Parietal lobe (tissue), 2 donors: ENCODE measurements around the gene C1orf94.

DNA sequence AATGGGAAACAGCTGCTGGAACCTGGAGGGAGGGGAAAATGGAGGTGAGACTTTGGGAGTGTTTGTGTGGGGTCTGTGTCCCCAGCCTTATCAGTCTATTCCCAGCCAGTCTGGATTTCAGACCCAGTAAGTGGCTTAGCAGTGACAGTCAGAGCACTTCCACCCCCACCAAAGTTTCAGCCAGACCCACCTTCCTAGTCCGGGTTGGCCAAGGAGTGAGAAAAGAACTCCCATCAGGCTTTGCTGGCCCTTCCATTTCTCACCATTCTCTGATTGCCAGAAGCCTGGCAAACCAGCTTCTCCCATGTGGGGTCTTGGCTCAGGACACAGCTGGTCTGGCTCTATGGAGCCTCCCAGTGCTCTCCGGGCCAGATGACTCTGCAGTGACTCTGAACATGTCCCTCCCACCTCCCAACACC, 15.9 kb downstream of the TSSK3 start:
- RAMPAGE, long total RNA, result no peak

- RAMPAGE, long total RNA, result no peak
These were observed 13.2 kb upstream of the SYNC start for GRCh38 chr1:32715629-32716229.

- RAMPAGE, long total RNA, result no peak
These were observed 7.9 kb upstream of the KIAA1522 start for GRCh38 chr1:32733526-32734294.

DNA sequence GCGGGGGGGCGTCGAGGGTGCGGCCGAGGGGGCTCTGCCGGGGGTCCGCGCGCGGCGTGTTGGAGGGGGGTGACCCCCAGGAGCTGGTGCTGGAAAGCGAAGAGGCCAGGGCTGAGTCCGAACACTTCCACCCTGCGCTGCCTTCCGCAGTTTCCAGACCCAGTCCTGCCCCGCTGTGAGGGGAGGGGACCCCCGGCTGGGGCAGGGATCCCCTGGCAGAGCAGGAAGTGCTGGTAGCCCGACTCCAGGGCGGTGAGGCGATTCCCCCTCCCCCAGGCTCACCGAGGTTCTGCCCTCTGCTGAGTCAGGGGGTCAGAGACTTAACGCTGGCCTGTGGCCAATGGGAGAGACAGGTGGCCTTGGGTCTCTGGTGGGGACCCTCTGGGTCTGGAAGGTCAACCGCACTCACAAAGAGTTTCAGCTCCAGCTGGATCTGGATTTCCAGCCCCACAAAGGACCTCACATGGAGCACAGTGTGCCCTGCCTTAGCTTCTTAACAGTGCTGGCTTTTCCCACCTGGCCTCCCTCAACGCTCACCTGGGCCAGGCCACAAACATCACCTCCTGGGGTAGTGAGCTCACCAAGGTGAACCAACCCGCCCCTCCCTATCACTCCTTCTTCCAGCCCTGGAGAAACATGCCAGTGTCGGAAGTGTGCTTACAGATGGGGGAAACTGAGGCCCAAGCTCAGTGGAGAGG, 736 bp downstream of the KIAA1522 start:
- RAMPAGE, long total RNA, result no peak

GRCh38 chr1:32772703-32773301, 31.2 kb downstream of the KIAA1522 start:
- RAMPAGE, long total RNA, result no peak

GRCh38 chr1:33007019-33008114, 29.3 kb downstream of the AK2 start:
- RAMPAGE, long total RNA, result no peak

DNA sequence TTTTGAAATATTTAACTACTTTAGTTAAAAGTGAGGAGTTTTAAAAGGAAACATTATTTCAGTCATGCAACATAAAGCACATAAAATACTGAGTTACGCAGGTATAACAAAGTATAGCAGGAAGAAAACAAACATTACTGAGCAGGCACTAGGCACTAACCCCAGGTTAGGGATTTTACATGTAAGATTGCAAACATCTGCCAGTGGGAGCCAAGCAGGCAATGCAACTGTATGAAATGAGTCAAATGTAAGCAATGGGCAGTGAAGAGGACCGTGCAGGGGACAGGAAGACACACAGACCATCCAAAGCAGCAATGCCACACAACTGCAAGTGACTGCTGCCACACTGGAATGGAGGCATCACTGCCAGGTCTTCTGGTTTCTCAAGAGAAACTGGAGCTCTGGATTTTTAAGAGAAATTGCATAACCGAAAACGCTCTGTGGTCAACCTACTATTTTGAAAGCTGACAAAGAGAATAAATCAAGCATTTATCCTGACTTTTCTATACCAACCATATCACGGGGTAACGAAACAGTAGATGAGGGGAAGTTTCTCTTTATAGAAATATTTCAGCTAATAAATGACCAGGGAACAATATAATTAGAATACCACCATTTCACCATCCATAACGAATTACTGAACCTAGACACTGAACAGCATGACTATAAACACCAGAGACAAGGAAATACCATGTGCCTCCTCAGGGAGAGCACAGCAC, 4.6 kb downstream of the AK2 start:
- RAMPAGE, long total RNA, result no peak

GRCh38 chr1:33159455-33160185, 22.2 kb downstream of the TRIM62 start:
- RAMPAGE, long total RNA, result no peak

GRCh38 chr1:33239557-33239809, 16.8 kb upstream of the ZNF362 start:
- RAMPAGE, long total RNA, result no peak

- RAMPAGE, long total RNA, result no peak
These were observed 12.2 kb upstream of the ZNF362 start for GRCh38 chr1:33244007-33244532.

DNA sequence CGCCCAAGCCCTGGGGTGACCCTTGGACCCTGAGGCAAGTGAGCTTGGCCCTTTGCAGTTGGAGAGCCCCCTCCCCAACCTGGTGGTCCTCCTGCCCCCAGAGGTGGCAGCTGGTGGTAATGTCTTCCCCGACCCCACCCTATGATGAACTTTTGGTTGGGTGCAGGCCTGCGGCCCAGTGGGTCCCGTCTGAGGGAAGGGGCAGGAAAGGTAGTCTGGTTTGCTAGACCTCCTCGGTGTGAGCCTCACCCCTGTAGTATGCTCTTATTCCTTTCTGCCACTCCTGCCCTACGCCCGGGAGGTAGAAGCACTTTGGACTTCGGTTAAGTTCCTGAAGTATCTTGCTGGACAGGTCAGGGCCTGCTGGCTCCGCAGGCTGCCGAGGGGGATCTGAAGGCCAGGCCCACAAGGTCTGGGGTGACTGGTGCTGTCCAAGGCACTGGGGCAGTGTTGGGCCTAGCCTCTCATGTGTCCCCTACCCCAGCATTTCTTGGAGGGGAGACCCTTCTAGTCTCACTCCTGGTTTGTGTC, 1.6 kb downstream of the ZNF362 start:
- RAMPAGE, long total RNA, result no peak

DNA sequence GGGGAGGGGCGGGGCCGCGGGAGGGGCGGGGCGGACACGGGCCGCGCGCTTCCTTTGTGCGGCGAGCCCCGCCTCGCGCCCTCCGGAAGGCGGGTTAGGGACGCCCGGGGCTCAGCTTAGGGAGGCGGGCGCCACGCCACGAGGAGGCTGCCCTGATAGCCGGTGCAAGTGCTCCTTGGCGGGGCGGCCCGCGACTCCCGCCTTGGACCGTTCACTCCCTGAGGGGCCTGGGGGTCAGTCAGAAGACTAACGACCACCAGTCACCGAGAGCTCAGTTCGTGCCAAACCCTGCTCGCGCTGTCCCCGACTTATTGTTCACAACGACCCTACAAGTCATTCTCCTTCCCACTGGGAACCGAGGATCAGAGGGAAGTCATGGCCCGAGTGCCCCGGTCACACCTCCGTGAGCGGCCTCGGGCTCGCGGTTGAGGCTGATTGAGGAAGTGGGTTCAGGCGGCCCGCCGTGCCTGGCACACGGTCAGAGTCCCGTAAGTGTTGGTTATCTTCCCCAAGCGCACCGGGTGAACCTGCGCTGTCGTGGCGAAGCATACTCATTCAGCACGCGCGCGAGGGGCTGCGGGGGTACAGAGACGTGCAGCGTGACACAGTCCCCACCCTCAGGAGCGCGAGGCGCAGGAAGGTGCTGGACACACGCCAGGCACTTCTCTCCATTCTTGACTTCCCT, 29.2 kb upstream of the A3GALT2 start:
- RAMPAGE, long total RNA, result no peak

GRCh38 chr1:33575095-33576196, 103.0 kb downstream of the ZSCAN20 start:
- RAMPAGE, long total RNA, result no peak

- RAMPAGE, long total RNA, result no peak
These were observed 133.8 kb downstream of the ZSCAN20 start for GRCh38 chr1:33605986-33606847.

GRCh38 chr1:34176554-34177083, at the start of gene C1orf94:
TSS of gene C1orf94 (plus strand) at chr1:34176907.
- RAMPAGE, long total RNA, result no peak

- RAMPAGE, long total RNA, result no peak
These were observed 505 bp downstream of the C1orf94 start for GRCh38 chr1:34177146-34177678.

GRCh38 chr1:34842866-34844147, 16.2 kb downstream of the SMIM12 start:
- RAMPAGE, long total RNA, result no peak

DNA sequence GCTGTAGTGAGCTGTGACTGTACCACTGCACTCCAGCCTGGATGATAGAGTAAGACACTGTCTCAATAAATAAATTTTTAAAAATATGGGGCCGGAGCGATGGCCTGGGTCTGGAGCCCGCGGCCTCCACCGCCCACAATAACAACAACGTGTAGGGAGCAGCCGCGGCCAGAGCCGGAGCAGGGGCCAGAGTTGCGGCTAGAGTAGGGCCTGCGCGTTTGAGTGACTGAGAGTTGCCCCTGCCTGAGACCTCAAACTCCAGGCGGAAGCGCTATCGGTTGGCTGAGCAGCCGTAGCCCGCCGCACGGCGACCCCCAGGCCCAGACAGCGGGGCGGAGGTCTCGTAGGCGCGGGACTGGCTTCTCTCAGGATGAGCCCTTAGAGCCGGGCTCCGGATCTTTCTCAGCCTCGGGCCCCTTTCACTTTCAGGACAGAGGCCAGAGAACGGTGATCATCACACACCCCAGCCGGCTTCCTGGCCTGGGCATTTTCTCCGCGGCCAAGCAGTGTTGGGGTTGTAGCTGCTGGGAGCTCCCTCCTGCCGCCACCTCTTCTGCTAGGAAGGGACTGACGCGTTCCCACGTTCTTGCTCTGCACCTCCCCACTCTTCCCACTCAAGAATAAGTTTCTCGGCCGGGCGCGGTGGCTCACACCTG, 41.6 kb downstream of the ZMYM1 start:
- RAMPAGE, long total RNA, result no peak

DNA sequence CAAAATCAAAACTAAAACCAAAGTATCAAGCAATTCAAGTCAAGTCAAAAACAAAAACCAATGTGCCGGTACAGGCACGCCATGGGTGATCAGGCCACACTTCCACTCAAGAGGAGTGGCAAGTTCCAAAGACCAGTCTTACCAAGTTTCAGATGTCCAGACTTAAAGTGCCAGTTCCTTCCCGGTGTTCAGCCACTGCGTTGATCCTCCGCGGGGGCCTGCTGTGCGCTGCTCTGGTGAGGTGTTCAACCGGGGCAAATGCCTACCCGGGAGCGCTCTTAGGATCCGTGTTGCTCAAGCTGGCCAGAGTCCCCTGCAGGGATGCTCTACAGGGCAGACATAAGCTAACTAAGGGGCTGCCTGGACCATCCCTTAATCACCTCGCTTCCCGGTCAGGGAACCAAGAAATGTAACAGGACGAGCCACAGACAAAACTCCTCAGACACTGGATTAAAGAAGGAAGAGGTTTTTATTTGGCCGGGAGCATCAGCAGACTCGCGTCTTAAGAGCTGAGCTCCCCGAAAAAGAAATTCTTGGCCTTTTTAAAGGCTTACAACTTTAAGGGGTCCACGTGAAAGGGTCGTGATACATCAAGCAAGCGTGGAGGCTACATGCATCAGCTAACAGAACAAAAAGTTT, 46.7 kb downstream of the SFPQ start:
- RAMPAGE, long total RNA, result no peak

GRCh38 chr1:35177347-35177733, 15.6 kb downstream of the SFPQ start:
- RAMPAGE, long total RNA, result no peak